ENCODE measurements around a stretch of chr2.

- RRBS, 2 experiments = no CpG with 5 or more reads among the region's 31 CpGs
CAGE:
- cytosol, long polyA minus RNA = no peak
- cytosol, long polyA plus RNA = no peak
- long polyA plus RNA = no peak
- nucleus, long polyA minus RNA = no peak
- nucleus, long polyA plus RNA = no peak
These were observed 28.7 kb upstream of the PRLH start for GRCh38 chr2:237537592-237538249.

DNA sequence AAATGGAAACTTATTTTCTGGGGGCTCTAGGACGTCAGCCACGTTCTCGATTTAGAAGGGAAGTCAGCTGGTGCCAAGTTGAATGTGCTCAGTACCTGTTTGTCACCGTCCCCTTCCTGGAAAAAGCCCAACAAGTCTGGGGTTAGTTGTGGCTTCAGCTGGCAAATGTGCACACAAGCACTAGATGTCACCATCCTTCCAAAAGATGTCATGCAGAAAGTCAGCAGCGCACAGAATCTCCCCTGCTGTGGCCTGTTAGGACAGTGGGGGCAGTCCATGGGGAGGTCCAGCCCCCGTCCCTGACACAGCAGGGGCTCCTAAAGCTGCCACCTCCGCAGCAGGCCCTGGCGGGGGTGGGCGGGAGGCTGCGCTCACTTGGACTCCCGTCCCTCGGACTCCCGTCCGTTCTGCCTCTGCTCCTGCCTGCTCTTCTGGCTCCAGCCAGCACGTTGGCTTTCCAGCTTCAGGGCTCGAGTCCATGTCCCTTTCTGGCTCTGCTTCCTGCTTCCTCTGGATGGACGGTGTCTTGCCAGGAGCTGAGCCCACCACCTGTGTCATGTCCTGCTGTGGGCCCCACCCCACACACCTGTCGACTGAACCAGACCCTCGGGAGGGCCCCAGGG, 8.7 kb downstream of the RAB17 start:
- RRBS, 2 experiments = no CpG with 5 or more reads among the region's 19 CpGs
CAGE:
- cytosol, long polyA minus RNA = no peak
- cytosol, long polyA plus RNA = no peak
- long polyA plus RNA = no peak
- nucleus, long polyA minus RNA = no peak
- nucleus, long polyA plus RNA = no peak

DNA sequence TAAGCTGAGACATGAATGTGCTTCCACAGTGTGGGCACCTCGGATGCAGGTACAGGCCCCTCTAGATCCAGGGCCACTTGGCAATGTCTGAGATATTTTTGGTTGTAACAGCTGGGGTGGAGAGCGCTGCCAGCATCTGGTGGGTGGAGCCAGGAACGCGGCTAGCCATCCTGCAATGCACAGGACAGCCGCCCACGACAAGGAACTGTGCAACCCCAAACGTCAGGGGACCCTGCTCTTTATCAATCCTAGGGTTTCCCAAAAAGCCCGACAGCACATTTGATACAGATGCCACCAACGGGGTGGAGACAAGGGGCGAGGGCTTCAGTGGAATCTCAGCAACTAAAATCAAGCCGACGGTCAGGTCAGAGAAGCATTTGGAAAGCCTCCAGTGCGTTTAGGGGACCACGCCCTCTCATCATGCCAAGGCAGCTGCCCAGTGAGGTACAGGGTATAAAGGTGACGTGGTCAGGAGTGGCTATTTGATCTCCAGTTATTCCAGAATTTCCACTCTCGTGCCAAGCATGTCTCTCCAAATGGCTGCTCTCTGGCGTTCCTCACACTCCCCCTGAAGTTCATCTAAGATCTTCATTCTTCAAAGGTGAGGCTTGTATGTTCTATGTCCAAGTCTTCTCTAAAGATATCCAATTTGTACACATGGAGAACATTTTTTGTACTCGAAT, 55.6 kb downstream of the LRRFIP1 start:
- RRBS, 2 experiments = no CpG with 5 or more reads among the region's 18 CpGs
CAGE:
- cytosol, long polyA minus RNA = no peak
- cytosol, long polyA plus RNA = no peak
- long polyA plus RNA = no peak
- nucleus, long polyA minus RNA = no peak
- nucleus, long polyA plus RNA = no peak

DNA sequence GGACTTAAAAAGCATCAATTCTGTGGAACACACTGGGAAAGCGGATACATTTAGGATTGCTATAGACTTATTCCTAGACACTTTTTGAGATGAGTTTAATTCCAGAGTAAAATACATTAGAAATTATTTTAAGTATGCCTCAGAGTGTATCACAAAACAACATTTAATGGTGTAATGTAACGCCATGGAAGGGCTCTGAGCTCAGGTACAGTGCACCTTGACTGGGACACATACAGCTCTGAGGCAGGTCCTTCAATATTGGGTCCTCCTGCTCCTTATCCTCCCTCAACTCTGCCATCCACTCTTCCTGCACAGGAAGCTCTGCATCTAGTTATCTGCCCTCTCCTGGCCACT, 57.8 kb downstream of the LRRFIP1 start:
- RRBS, 2 experiments = no CpG with 5 or more reads among the region's 2 CpGs
CAGE:
- cytosol, long polyA minus RNA = no peak
- cytosol, long polyA plus RNA = no peak
- long polyA plus RNA = no peak
- nucleus, long polyA minus RNA = no peak
- nucleus, long polyA plus RNA = no peak

DNA sequence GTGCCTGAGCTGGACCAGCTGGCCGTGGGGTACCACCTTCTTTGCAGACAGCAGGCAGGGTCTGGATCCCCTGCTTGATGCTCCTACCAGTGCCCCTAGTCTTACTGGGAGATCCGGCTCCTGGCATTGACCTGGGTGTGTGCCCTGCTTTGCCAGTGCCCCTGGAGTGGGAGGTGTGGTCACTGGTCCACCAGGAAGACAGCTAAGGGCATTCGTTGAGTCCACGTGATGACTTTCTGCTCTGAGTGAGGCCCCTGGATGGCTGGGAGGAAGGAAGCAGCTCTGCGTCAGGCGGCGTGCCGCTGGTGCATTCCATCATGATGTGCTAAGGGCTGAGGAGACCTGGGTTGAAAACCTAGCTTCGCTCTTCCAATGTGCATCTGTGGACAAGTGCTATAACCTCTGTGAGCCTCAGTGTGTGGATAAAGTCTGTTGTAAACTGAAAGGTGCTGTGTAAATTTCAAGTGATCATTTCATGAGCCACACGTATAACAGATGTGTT, 59.5 kb downstream of the LRRFIP1 start:
- RRBS, 2 experiments = no CpG with 5 or more reads among the region's 10 CpGs
CAGE:
- cytosol, long polyA minus RNA = no peak
- cytosol, long polyA plus RNA = no peak
- long polyA plus RNA = no peak
- nucleus, long polyA minus RNA = no peak
- nucleus, long polyA plus RNA = no peak

DNA sequence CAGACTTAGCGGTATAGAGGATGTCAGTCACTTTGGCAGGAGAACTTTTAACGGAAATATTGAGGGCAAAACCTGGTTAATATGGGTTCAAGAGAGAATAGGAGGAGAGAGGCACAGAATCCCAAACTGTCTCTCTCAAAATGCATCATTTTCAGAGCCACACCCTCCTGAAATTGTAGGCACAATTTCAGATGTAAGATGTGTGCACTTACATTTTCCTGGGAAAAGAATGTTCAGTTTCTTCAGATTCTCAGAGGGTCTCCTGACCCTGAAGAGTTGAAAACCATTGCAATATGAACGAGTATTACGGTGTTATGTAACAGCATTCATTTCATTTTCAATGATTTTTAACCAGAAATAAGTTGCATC, 76.5 kb upstream of the RBM44 start:
- RRBS, 2 experiments = no CpG with 5 or more reads among the region's 4 CpGs
CAGE:
- cytosol, long polyA minus RNA = no peak
- cytosol, long polyA plus RNA = no peak
- long polyA plus RNA = no peak
- nucleus, long polyA minus RNA = start-site peak on the plus strand centred at position 243 of the sequence, 61 bp wide, 24 reads
- nucleus, long polyA plus RNA = no peak

GRCh38 chr2:237733834-237734560, 64.6 kb upstream of the RBM44 start:
- RRBS, 2 experiments = 41 to 53% methylated on average over 3 of the region's 15 CpGs
CAGE:
- cytosol, long polyA minus RNA = no peak
- cytosol, long polyA plus RNA = no peak
- long polyA plus RNA = no peak
- nucleus, long polyA minus RNA = no peak
- nucleus, long polyA plus RNA = no peak

- RRBS, 2 experiments = no CpG with 5 or more reads among the region's 19 CpGs
CAGE:
- cytosol, long polyA minus RNA = no peak
- cytosol, long polyA plus RNA = no peak
- long polyA plus RNA = no peak
- nucleus, long polyA minus RNA = no peak
- nucleus, long polyA plus RNA = no peak
These were observed 59.4 kb upstream of the RBM44 start for GRCh38 chr2:237739029-237739640.

DNA sequence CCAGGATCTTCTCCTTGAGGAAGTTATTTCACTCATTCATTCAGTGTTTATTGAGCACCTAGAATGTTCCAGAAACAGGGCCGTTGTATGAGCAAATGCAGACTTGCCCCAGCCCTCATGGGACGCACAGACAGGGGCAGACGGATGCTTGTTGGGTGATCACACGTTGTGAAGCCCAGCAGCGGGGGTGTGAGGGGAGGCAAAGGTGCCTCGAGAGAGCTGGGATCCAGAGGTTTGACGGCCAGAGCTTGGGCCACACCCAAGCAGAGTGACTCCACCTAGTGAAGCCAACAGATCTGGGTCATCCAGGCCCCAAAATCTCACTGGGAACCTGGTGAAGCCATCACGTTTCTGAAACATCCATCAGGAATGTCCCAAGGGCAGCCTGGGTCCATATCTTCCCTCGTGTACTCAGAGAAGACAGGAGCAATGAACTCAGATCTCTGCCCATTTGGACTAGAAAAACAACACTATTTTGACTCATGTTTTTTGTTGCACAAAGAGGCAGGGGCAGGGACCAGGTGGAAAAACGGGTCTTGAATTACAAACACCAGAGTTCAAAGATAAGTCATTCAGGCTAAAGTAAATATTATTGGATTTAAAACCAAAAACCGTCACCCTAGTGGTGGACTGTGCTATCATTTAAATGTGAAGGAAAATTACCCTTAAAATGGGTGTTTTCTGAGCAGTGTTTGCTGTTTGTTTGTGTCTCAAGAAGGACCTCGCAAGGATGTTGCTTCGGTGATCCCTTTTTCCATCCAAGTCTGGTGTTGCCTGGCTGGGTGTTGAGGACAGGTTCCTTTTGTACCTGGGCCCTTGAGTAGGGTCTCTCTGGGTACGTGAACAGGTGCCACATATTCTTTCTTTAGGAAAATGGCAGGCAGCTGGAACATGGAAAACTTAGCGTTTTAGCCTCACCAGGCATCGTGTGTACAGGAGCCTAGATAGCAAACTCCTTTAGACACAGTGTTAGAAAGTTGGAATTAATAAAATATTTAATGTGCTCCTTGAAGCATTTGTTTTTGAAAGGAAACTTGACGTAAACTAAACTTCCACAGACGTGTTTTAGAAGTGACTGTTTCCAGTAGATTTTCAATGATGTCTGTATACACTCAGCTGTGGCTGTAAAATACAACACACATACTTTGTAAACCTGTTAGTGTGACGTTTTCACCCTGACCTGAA, 54.6 kb upstream of the RBM44 start:
- RRBS, 2 experiments = no CpG with 5 or more reads among the region's 19 CpGs
CAGE:
- cytosol, long polyA minus RNA = no peak
- cytosol, long polyA plus RNA = no peak
- long polyA plus RNA = no peak
- nucleus, long polyA minus RNA = no peak
- nucleus, long polyA plus RNA = no peak

DNA sequence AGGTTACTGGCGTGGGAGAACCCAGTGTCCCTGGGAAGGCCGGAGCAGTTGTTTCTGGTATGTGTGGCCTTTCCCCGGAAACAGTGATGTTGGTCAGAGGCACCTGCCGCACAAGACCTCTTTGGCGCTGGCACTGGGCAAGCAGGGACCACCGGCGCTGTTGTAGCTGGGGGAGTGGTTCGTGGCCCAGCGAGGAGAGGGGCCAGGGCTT, 1.1 kb downstream of the RAMP1 start:
- RRBS, 2 experiments = 4 to 6% methylated on average over 4 of the region's 9 CpGs
CAGE:
- cytosol, long polyA minus RNA = no peak
- cytosol, long polyA plus RNA = no peak
- long polyA plus RNA = no peak
- nucleus, long polyA minus RNA = no peak
- nucleus, long polyA plus RNA = no peak

DNA sequence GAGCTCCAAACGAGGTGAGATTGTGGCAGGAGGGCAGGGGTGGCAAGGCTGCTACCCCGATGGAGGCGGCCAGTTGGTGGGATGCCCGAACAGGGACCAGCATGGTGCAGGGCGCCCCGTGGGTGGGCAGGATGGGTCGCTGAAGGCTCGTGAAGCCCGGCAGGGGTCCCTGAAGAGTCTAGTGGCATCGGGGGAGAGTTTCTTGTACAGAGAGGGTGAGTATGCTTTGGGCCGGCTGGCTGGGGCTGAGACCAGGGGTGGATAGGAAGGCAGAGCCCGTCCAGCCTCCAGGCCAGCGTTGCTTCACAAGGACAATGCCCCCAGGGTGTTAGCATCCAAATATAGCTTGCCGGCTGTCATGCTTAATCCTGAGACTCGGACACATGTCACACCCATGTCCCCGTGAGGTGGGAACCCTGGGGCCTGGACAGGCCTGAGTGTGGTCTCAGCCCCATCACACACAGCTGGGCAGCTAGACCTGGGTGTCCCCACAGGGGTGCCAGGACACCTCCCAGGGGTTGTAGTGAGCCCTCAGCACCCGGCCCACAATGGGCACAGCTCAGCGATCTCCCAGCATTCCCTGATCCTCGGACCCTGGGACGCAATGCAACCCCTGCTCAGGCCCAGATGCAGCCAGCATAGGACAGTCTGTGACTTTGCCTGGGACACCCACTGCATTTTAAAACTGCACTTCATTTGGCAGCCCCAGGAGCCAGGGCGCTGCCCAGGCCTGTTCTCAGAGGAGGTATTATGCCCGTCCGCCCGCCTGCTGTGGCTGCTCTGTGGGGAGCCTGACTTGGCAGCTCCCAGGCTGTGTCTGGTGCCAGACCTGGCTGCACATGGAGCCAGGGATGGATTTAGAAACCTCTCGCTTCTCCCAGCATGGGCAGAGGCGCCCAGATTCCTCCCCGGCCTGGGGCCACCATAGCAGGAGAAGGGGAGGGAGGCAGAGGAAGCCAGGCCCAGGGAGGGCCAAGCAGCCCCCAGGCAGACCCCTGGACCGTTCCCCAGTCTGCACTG, 36.4 kb downstream of the RAMP1 start:
- RRBS, 2 experiments = 14 to 18% methylated on average over 3 of the region's 28 CpGs
CAGE:
- cytosol, long polyA minus RNA = no peak
- cytosol, long polyA plus RNA = no peak
- long polyA plus RNA = no peak
- nucleus, long polyA minus RNA = no peak
- nucleus, long polyA plus RNA = no peak

DNA sequence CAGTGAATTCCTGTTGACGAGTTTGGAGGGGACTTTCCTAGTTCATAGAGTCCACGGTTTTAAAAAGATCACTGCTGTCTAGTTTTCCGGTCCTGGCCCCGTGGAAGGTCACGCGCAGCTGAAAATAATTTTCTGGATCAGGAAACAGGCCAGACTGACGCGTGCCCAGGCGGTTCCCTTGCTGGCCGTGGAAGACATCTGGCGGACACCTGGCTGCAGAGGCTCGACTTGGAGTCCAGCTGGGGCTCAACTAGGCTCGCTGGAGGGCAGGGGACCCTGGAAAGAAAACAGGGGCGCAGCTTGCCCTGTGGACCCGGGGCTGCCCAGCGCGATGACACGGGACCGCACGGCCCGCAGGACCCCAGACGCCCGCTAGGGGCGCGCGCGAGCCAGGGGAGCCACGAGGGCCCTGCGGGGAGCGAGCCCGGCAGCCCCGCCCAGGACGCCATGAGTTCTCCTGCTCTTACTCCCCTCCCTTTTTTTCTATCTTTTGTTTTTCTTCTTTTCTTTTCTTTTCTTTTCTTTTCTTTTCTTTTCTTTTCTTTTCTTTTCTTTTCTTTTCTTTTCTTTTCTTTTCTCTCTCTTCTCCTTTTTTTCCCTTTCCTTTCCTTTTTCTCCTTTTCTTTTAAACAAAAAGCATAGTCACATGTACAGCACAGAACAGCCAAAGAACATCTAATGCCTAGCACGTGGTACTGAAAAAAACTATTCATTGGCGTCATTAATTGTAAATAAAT, 43.2 kb upstream of the UBE2F start:
- RRBS, 2 experiments = 2 to 5% methylated on average over 4 to 6 of the region's 35 CpGs
CAGE:
- cytosol, long polyA minus RNA = no peak
- cytosol, long polyA plus RNA = no peak
- long polyA plus RNA = no peak
- nucleus, long polyA minus RNA = no peak
- nucleus, long polyA plus RNA = no peak

DNA sequence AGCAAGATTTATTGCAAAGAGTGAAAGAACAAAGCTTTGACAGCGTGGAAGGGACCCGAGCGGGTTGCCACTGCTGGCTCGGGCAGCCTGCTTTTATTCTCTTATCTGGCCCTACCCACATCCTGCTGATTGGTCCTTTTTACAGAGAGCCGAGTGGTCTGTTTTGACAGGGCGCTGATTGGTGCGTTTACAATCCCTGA, 3.4 kb upstream of the SCLY start:
- RRBS, 2 experiments = no CpG with 5 or more reads among the region's 7 CpGs
CAGE:
- cytosol, long polyA minus RNA = no peak
- cytosol, long polyA plus RNA = no peak
- long polyA plus RNA = no peak
- nucleus, long polyA minus RNA = no peak
- nucleus, long polyA plus RNA = no peak

DNA sequence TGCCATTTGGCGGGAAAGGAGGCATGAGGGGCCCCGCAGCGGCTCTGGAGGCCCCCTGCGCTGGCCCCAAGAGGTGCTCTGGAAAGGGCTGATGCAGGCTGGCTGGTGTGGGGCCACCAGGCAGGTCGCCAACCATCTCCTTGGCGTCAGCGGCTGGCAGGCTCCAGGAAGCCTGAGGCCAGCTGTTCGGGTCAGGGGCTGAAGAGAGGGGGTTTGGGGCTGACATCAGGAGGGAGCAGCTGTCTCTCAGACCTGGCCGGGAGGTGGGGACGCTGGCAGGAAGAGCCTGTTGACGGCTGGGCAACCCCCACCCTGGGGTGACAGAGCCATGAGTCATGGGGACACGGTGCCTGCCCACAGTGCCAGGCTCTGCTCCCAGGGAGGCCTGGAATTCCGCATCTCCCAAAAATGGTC, 5.1 kb downstream of the KLHL30 start:
- RRBS, 2 experiments = no CpG with 5 or more reads among the region's 13 CpGs
CAGE:
- cytosol, long polyA minus RNA = no peak
- cytosol, long polyA plus RNA = no peak
- long polyA plus RNA = no peak
- nucleus, long polyA minus RNA = no peak
- nucleus, long polyA plus RNA = no peak

GRCh38 chr2:238176468-238177134, 17.8 kb downstream of the ERFE start:
CAGE:
- cytosol, long polyA minus RNA = no peak
- cytosol, long polyA plus RNA = no peak
- long polyA plus RNA = no peak
- nucleus, long polyA minus RNA = start-site peak on the minus strand at chr2:238176820-238177177, 10 reads
- nucleus, long polyA plus RNA = no peak

DNA sequence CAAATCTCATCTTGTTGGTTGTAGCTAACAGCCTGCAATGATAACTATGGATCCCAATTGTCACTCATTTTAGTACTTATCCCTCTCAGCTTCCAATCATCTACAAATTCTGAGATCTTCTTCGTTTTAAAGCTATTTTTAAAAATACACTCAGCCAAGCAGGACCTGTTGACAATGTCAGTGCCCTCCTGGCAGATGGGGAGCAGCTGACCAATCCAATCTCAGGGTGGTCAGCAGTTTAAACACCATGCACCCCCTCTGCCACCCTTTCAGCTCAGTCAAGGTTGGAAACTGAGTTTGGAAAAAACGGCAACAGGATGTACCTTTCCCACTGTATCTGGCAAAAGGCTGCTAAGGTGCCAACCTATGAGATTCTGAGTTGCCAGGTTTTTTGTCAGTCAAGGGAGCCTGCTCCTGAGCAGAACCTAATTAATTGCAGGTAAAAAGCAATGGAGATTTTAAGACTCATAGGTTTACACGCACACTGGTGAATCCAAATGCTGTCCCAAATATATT, 2.2 kb downstream of the ILKAP start:
- RRBS, 2 experiments = no CpG with 5 or more reads among the region's 3 CpGs
CAGE:
- cytosol, long polyA minus RNA = no peak
- cytosol, long polyA plus RNA = no peak
- long polyA plus RNA = no peak
- nucleus, long polyA minus RNA = no peak
- nucleus, long polyA plus RNA = no peak

DNA sequence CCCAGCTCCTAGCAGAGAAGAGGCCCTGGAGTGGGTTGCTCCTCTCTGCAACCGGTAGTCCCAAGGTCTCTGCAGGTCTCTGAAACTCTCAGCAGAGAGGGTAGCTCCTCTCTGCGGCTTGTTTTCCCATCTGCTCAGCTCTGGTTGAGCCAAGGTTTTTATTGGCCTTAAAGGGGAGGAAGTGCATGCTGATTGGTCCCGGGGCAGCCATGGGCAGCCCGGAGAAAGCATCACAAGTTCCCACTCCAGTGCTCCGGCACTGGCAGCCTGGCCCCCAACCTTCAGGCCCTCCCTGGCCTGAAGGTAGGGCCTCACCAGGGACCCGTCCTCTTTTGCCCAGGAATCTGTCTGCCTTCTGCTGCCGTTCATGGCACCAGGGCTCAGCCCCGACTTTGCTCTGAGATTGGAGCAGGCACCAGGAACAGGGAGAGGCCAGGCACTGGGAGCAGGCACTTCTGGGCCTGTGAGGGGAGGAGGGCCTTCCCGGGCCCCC, 17.4 kb upstream of the ILKAP start:
- RRBS, 2 experiments = 33% methylated on average over 1 of the region's 9 CpGs; no CpG with 5 or more reads in 1 of the 2 experiments
CAGE:
- cytosol, long polyA minus RNA = no peak
- cytosol, long polyA plus RNA = no peak
- long polyA plus RNA = no peak
- nucleus, long polyA minus RNA = no peak
- nucleus, long polyA plus RNA = no peak

DNA sequence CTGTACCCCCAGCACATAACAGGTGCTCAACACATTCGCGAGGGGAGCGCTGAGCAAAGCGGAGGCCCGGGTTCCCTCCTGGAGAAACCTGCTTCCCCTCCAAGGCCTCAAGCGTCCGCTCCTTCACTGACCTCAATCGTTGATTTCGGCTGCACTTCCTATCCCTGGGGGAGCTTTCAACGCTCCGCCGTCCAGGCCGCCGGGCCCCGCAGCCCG, 8.7 kb downstream of the HES6 start:
- RRBS, 2 experiments = no CpG with 5 or more reads among the region's 16 CpGs
CAGE:
- cytosol, long polyA minus RNA = no peak
- cytosol, long polyA plus RNA = no peak
- long polyA plus RNA = no peak
- nucleus, long polyA minus RNA = no peak
- nucleus, long polyA plus RNA = no peak

- RRBS, 2 experiments = 10 to 19% methylated on average over 35 to 44 of the region's 75 CpGs
CAGE:
- cytosol, long polyA minus RNA = no peak
- cytosol, long polyA plus RNA = no peak
- long polyA plus RNA = no peak
- nucleus, long polyA minus RNA = no peak
- nucleus, long polyA plus RNA = no peak
These were observed 879 bp downstream of the HES6 start for GRCh38 chr2:238238775-238239542.

DNA sequence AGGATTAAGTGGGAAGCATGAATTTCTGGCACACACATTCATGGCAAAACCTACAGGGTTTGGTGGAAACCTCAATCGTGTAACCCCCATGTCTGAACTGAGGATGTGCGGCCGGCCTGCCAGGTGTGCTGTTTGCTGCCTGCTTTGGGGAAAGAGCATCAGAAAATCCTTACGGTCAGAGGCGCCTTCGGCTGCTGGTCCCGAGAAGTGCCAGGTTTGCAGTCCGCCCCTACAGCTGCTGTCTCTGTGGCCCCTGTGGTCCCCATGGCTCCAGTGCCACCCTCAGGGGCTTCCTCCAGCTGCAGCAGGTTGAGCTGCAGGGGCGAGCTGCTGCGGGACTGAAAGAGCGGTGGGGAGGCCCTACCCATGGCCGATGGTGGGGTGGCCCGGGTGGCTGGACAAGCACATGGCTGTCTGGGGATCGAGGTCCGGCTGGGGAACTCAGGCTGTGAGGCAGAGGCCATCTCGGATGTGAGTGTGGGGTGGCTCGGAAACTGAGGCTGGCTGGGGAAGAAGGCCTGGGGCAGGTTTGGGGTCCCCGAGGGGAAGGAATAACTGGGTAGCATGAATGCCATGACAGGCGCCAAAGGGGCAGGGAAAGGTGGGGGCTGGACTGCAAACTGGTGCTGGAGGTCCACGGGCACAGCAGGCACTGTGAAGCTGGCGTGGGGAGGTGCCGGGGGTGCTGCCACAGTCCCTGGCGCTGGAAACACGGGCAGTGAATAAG, 13.1 kb upstream of the HES6 start:
- RRBS, 2 experiments = 100% methylated on average over 2 of the region's 24 CpGs; no CpG with 5 or more reads in 1 of the 2 experiments
CAGE:
- cytosol, long polyA minus RNA = no peak
- cytosol, long polyA plus RNA = no peak
- long polyA plus RNA = no peak
- nucleus, long polyA minus RNA = no peak
- nucleus, long polyA plus RNA = no peak